T47D (cell line): ENCODE data around the genes CSPG4, SCAPER and CHRNA3.

DNA sequence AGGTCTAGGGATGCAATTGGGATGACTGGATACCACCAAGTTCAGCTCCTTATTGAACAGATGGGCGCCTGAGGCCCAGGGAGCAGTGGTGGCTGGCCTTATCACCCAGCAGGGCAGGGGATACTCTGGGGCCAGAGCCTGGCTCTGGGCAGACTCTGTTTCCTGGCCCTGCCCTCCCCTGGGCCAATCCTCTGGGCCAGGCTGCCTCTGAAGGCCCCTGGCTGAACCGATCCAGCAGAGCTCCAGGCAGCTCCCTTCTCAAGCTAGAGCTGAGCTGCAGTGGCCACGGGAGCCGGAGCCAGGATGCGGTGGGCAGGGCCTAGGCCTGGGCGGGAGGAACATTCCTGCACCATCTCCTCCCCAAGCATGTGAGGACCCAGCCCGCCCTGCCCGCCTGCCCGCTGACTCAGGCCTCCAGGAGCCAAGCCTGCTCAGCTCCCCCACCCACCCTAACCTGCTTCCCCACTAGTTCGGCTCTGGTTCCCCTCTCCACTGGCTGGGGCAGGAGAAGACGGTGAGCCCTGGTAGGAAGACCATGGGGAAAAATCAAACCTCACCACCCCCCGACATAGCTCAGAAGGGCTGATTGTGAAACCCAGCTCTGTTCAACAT is 13.3 kb downstream of the SNX33 start:
- RRBS, result no CpG with 5 or more reads among the region's 12 CpGs

GRCh38 chr15:75696783-75697424 is 15.7 kb downstream of the CSPG4 start:
- RRBS, result 58% methylated on average over 8 of the region's 12 CpGs

DNA sequence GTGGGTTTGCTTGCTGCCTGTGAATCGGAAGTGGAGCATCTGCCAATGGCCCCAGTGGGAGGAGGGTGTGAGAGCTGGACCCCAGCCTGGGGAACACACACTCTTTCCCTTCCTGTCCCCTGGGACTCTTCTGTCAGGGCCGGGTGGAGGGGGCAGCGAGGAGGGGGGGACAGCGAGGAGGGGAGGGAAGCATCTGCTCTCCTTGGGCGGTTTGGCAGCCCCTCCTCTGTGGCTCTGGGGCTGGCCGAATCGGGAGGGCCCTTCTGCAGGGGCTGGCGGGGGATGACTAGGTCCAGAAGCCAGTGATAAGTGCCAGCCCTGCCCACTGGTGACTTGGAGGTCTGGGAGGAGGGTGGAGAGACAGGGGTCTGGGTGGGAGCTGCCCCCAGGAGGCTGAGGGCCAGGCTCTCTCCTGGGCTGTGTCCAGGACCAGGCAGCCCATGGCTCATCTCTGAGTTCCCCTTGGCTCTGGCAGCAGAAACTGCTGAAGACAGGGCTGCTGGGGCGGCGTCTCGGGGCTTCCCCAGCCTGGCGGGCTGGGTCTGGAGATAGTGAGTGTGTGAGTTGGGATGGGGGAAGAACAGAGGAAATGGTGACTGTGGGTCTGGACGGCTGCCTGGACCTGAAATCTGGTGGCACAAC is 12.3 kb downstream of the CSPG4 start:
- RRBS, result no CpG with 5 or more reads among the region's 13 CpGs

- RRBS, result under 1% methylated on average over 11 of the region's 32 CpGs
Observed at GRCh38 chr15:75712658-75713162, at the start of gene CSPG4. CSPG4 (minus strand) TSS chr15:75712848.

DNA sequence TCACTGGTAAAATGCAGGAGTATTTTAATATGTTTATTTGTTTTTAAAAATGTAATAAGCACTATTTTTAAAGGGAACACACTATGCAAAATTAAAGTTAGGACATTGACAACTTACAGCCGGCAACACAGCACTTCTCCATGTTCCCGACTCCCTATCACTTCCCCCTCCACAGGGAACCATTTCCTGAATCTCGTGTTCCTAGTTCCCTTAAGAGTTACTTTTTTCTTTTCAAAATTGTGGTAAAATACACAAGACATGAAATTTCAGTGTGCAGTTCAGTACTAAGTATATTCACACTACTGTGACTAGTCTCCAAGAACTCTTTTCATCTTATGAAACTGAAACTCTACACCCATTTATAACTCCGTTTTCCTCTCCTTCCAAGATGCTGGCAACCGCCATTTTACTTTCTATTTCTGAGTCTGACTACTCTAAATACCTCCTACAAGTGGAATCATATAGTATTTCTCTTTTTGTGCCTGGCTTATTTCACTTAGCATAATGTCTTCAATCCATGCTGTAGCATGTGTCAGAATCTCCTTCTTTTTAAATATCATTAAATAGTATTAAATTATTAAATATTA is 26.0 kb upstream of the UBE2Q2 start:
- RRBS, result no CpG with 5 or more reads among the region's 5 CpGs

GRCh38 chr15:75903209-75903688 is 429 bp upstream of the FBXO22 start:
- RRBS, result no CpG with 5 or more reads among the region's 14 CpGs

DNA sequence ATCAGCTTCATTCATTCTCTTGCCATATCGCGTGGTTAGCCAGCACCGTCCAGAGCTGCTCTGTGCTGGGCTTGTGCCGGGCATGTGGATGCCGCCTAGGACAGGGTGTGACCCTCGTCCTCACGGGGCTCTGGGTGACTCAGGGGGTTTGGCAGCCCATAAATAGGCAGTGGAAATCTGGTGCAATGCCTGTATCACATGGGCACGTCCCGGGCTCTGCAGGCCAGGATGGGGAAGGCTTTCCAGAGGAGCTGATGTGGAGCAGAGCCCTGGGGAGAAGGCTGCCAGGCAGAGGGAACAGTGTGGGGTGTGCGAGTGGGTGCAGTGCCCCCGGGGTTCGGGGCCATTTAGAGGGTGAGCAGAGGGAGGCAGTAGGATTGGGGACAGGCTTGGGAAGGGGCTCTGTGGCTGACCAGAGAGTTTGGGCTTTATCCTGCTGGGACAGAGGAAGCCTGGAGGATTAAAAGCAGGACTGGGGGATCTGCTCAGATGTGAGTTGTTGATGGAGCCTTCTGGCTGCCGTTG is 118.0 kb downstream of the TMEM266 start:
- RRBS, result 9% methylated on average over 3 of the region's 13 CpGs

GRCh38 chr15:76766820-76767291 is 138.3 kb downstream of the SCAPER start:
- RRBS, result no CpG with 5 or more reads among the region's 2 CpGs

DNA sequence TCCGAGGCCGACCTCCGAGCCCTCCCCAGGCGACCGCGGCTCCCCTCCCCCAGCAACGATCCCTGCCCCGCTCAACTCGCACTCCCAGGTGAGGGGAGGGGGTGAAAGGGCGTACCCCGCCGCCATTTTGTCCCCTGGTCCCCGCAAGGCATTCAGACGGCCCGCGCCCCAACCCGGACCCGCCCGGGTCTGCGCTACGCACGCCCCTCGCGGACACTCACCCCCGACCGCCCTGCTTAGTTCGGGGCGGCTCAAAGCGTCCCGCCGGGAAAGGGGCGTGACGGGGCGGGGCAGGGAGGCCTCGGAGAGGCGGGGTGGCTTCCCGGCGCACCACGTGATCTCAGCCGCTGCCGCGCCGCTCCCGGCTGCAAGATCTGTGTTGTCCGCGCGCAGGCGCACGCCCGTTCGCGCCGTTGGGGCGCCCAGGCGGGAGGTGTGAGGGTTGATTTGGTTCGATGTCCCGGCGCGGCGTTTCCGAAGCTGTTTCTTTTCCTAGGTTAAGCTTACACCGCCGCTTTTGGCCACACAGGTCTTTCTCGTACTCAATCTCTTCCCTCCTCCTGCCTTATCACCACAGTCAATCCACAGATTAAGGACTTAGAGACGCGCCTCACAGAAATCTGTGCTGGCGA is at the start of gene SCAPER:
Gene SCAPER, minus strand, starts transcription at position 263 of the 632 bp plus-strand sequence.
- RRBS, result 1% methylated on average over 31 of the region's 67 CpGs

GRCh38 chr15:77382289-77382817 is 37.6 kb downstream of the PEAK1 start:
- RRBS, result no CpG with 5 or more reads among the region's 4 CpGs

DNA sequence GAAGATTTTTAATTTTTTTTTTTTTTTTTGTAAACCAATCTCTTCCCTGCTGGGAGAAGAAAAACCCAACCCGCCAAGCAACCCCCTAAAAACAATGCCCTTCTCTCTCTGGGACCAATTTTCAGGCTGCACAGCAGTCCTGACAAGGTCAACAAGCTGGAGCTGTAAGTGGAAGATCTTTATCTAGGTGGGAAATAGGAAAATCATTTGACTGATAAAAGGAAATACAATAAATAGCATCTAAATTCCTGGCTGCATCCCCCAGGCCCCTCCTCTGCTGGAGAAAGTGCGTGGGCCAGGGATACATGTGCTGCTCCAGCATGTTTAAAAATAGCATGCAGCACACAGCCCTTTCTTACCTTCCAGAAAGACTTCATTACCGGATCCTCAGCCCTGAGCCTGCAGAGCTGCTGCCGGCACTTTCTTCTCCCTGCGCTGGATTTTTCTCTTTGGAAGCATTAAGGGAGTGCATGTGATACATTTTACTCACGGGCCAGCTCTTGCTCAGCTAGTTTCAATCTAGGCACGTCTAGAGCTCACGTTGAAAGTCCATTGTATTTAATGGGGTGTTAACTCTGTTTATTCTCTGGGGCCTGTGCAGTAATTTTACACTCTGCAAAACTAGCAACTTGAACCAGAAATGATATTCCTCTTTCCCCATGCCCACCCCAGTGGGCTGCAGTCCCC is 77.3 kb downstream of the HMG20A start:
- RRBS, result no CpG with 5 or more reads among the region's 8 CpGs

GRCh38 chr15:77537902-77538583 is 94.7 kb downstream of the LINGO1 start:
- RRBS, result no CpG with 5 or more reads among the region's 9 CpGs

DNA sequence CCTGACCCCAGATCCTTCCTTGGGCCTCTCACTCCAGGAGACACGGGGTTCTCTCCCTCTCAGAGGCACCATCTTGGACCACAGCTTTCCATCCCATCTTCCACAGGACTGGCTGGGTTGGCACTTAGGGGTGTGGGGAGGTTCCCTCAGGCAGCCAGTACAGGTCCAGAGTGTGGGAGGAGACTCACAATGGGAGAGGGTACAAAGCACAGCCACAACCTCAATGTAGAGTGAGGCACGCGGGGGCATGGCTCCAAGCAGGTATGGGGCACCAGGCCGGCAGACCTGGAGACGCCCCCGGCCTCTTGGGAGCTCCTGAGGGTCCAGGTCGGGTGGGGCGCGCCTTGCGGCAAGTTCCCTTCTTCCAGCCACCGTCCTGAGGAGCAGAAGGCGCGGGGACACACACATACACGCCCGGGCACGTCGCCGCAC is 185.5 kb upstream of the LINGO1 start:
- RRBS, result no CpG with 5 or more reads among the region's 18 CpGs

GRCh38 chr15:78209157-78209777 is 25.1 kb downstream of the ACSBG1 start:
- RRBS, result no CpG with 5 or more reads among the region's 20 CpGs

- RRBS, result no CpG with 5 or more reads among the region's 12 CpGs
Observed at GRCh38 chr15:78210992-78211820, 23.2 kb downstream of the ACSBG1 start.

- RRBS, result no CpG with 5 or more reads among the region's 4 CpGs
Observed at GRCh38 chr15:78213288-78213596, 21.1 kb downstream of the ACSBG1 start.

- RRBS, result 2% methylated on average over 20 of the region's 63 CpGs
Observed at GRCh38 chr15:78620799-78621315, at the start of gene CHRNA3. CHRNA3 (minus strand) TSS chr15:78620996.

DNA sequence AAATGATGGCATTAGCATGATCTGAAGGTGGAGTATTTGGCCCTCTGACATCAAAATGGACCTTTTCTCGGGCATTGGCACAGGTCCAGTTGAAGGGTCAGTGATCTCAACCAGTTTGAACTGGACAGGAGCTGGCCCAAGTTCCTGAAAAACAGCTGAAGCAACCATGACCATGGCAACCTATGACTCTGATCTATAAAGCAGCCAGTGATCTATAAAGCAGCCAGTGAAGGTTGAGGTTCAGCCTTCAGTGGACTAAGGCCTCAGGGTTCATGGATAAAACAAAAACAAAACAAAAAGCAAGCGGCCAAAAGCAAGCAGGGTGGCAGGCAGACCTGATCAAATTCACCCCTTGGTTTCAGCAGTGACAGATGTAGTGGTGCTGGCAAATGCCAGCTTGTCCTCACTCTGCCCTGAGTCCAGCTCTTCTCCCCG is 10.0 kb upstream of the CHRNB4 start:
- RRBS, result no CpG with 5 or more reads among the region's 3 CpGs